UCH-1 (cell line): Measurements from ENCODE around the genes ZC3H14, TDP1 and KCNK13.

- RRBS, result 67% methylated on average over 2 of the region's 14 CpGs
Measured at GRCh38 chr14:88269679-88270337, 53.3 kb downstream of the KCNK10 start.

DNA sequence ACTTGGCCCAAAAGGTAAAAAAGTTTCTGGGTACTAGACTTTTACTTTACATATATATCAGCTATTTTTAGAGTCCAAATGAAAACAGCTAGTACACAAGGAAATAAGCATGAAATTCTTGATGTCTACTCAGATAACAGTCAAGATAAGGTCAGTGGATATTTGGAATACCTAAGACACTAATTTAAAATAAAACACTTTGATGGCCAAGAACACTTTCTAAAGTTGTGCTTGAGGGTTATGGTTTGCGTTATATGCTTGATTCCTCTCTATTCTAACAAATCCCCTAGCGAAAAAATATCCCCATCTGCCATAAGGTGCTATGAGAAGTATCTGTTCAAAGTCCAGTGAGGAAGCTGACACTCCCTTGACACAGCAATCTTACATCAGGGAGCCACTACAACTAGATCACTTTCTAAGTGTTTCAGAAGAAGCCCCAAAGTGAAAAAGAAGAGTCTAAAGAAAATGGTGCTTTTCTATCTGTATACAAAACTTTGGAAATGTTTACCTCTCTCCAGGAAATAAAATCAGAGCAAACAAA lies 11.8 kb downstream of the PTPN21 start:
- RRBS, result no CpG with 5 or more reads among the region's 2 CpGs

DNA sequence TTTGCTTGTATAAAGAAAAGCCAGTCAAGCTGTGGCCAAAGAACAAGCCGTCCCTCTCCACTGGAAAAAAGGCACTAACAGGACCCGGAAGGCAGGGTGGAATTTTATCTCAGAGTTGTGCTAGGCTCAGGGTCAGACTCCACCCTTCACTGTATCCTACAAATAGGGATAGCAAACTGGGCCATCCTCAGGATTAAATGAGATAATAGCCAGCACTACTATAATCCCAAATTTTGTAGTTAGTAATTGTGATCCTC lies 4.2 kb downstream of the PTPN21 start:
- RRBS, result no CpG with 5 or more reads among the region's 2 CpGs

GRCh38 chr14:88562754-88563739 lies at the start of gene ZC3H14:
Gene ZC3H14 (plus strand): TSS chr14:88563037.
- RRBS, result 3% methylated on average over 23 of the region's 100 CpGs

GRCh38 chr14:88837510-88837910 lies 13.1 kb downstream of the TTC8 start:
- RRBS, result no CpG with 5 or more reads among the region's 1 CpG

DNA sequence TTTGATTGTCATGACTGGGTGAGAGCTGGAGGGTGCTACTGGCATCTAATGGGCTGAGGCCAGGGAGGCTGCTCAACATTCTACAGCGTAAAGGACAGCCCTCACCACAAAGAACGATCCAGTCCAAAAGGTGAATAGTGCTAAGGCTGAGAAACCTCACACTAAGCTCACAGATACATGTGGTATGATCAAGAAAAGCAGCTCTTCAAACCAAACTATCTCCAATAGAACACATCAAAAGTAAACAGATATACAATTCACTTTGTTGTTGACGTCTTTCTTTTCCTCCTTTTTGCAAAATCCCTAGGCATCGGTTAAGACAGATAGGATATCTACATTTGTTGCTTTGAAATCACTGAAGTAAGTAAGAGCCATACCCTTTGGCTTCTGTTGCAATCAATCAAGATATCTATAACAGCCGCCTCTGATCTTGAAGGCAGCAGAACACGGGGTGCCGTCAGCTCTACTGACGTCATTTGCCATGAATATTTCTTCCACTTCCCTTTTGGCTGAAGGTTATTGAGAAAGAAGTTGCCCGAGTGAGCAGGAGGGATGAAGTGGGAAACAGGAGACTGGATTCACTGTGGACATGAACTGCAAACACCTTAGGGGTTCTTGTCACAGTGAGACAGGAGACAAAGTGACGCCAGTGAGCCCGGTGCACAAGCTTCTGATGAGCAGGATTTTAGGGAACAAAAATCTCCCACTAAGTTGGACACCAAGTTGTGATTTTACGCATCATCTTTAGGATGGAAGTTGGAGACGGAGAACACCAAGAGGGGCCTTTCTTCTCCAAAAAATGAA lies 218.2 kb downstream of the FOXN3 start:
- RRBS, result no CpG with 5 or more reads among the region's 13 CpGs

DNA sequence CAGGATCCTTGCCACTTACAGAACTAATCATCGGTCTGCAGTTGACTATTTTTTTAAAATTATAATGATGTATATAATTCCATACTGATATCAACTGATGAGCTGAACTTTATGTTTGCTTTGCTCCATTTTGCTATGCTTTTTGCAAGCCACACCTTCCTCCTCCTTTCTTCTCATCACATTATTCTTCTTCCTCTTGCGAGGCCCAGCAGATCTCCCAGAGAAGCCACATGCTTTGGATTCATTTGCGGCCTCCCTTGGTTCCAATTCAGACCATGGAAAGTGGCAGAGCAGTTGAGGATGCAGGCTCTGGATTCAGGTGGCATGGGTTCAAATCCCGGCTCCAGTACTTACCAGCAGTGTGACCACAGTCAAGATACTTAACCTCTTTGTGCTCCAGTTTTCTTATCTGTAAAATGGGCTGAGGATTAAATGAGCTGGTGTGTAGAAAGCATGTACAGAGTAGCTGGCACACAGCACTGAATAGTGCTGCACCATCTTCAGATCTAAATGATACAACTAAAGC lies 197.0 kb downstream of the FOXN3 start:
- RRBS, result no CpG with 5 or more reads among the region's 4 CpGs

DNA sequence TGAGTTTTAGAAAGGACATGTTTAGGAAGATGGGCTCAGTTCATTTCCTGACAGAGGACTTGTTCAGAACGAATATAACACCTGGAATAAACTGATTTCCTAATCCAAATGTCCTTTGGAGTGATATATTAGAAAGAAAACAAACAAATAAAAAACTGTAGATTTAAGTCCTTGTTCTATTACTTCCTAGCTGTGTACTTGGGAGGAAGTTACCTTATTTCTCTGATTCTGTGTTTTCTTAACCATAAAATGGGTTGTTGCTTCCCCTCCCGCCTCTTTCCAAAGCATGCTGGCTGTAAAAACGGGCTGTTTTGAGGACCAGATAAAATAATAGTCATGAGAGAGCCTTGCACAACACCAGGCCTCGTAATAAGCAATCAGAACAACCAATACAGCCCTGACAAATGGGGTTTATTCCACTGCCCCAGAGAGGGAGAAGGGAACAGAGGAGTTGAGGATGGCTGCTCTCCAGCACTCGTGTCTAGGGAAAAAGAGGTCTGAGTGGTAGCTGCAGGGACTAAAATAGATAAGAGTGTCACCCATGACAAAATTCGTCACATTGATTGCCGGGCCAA lies 188.3 kb downstream of the FOXN3 start:
- RRBS, result no CpG with 5 or more reads among the region's 7 CpGs

- RRBS, result no CpG with 5 or more reads among the region's 2 CpGs
Measured at GRCh38 chr14:89271129-89271265, 146.0 kb downstream of the FOXN3 start.

DNA sequence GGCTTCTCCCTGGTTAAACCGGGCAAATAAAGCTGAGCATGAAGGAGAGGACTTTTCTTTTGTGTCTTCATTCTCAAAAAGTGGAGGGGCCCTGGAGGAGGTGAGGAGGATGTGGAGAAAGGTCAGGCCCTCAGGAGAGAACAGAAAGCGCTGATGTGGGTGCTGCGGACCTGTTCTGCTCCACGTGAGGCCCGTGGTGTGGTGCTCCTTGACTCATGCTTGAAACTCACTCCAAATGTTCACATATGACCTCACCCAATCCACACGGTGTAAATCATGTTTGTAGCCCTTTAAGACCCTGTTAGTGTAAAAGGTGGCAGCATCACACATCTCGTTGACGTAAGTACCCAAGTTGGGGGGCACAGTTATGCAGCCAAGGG lies 126.2 kb downstream of the FOXN3 start:
- RRBS, result no CpG with 5 or more reads among the region's 8 CpGs

DNA sequence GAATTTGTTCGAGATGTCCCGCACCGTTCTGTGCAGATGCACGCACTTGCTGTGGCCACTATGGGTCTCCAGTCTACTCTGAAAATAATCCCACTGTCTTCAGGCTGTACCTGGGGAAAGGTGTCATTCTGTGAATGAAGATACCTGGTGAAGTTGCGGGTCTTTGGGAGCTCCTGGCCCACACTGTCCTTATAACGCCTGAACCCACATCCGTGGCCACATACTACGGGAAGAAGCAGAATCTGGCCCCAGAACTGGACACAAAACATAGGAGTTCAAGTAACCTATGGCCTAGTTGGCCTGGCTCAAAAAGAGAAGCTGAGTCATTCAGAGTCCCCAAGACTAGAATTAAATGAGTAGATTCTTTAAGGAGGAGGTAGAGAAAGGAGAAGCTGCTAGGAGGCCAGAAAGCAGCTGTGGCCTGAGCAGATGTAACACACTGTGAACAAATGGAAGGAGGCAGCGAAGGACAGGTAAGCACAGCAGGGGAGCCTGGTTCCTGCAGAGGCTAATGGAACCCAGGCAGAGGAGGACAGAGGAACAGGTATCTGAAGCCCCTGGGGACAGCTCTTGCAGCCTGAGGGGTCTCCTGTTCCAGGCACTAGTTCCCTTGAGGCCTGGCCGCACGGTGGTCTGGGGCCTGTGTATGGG lies 108.5 kb downstream of the FOXN3 start:
- RRBS, result no CpG with 5 or more reads among the region's 11 CpGs

GRCh38 chr14:89340014-89340391 lies 77.0 kb downstream of the FOXN3 start:
- RRBS, result no CpG with 5 or more reads among the region's 1 CpG

GRCh38 chr14:89402855-89403376 lies 14.1 kb downstream of the FOXN3 start:
- RRBS, result no CpG with 5 or more reads among the region's 9 CpGs

GRCh38 chr14:89485064-89485684 lies 68.1 kb upstream of the FOXN3 start:
- RRBS, result no CpG with 5 or more reads among the region's 4 CpGs

GRCh38 chr14:89617876-89618763 lies 201.1 kb upstream of the FOXN3 start:
- RRBS, result no CpG with 5 or more reads among the region's 20 CpGs

DNA sequence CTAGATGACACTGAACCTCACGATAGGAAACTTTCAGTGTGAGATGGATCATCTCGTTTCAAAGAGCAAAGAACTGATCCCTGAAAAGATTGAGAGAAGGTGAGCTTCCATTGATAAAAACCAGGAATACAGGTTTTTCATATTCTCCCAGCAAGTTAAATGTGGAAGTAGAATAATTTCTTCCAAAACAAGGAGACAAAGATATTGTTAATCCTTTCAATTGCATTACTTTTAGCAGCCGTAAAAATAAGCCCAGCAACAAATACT lies 212.0 kb upstream of the FOXN3 start:
- RRBS, result no CpG with 5 or more reads among the region's 3 CpGs

DNA sequence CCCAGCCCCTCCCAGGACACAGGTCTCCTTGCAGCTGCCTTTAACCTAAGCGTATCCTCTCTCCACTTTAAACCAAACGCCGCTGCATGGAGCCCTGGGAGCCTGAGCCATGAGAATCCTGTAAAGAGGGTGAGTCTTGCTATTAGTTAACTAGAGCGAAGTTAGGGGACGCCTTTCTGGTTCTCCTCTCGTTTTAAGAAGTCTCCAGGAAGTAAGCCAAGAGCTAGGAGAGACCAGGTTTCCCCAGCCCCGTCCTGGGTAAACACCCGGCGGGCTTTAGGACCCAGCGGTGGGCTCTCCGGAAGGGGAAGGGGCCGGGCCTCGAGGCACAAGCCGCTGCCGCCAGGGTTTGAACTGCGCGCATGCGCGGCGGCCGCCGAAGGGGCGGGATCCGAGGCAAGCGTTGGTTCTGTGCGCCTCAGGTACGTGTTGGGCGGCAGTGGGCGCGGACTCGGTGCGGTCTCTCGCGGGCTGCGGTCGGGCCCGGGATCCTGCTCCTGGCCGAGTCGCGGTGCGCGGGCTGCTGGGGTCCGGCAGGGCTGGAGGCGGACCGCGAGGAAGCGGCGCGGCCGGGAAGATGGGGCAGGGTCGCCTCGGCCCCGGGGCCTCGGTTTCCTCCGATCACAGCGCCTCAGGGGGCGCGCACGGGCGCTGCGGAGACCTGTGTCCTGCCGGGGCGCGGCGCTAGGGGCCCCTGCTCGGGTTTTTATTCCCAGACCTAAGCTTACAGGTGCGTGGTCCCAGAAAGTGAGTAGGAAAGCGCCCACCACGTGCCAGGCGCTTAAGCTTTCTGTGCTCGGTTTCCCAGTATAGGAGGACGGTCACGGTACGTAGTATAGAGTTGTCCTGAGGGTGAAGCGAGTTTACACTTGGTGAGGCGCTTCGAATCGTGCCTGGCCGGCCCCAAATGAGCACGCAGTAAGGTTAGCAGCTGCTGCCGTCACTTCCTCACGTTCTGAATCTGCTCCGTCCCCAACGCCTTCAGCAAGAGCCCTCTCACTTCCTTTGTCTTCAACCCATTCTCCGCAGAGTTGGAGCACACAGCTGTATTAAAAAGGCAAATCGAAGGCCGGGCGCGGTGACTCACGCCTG lies at the start of gene TDP1:
Gene TDP1 (plus strand): TSS at position 379 of the 1,092 bp plus-strand sequence.
- RRBS, result 4% methylated on average over 24 of the region's 90 CpGs

GRCh38 chr14:89957321-89957802 lies 1.6 kb downstream of the TDP1 start:
- RRBS, result no CpG with 5 or more reads among the region's 1 CpG

GRCh38 chr14:90061548-90062156 lies at the start of gene KCNK13:
Gene KCNK13 (plus strand): TSS chr14:90061994.
- RRBS, result 4% methylated on average over 8 of the region's 64 CpGs

- RRBS, result no CpG with 5 or more reads among the region's 9 CpGs
Measured at GRCh38 chr14:90405287-90406182, 8.7 kb downstream of the CALM1 start.